ENCODE data around the genes BZW1 and CLK1.

GRCh38 chr2:197435730-197436456 is 1.1 kb upstream of the SF3B1 start:
- PRO-cap, result bidirectional peak, plus-strand start at chr2:197436370, minus-strand start at chr2:197436258

DNA sequence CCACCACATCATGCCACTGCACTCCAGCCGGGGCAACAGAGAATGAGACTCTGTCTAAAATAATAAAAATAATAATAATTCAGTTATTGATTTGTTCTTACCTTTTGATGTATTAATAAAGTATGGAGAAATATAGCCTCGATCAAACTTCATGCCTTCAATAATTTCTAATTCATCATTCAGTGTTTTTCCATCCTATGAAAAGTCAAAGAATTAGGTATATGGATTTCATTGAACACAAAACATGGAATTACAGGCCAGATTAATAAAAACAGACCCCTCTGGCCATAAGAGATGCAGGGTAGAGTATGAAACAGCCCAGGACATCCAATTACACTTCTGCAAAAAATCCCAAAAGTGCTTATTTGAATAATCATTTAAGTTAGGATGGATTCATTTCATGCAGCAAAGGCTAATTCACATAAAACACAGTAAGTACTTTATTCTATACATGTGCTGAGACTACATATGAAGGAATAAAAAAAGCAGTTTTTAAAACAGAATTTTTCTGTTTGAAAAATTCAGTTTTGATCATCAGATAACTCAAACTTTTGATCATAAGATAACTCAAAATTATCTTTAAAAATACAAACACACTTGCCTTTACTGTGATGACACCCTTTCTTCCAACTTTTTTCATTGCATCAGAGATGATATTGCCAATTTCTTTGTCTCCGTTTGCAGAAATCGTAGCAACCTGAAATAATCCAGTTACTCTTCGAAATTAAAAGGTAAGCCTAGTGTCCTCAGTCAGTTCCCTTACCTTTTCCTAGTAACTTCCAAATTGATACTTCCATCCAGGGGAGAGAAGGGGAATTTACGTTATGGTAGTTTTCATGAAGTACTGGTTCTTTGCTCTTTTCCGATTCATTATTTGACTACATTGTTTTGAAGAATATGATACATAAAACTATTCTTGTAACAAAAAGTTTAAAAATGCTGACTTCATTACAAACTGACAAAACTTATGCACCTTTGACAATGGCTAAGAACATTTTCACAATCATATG is 5.3 kb downstream of the HSPD1 start:
- PRO-cap, result no peak

- PRO-cap, result unidirectional peak, plus-strand start at chr2:197728960
These were observed 23.3 kb downstream of the MARS2 start for GRCh38 chr2:197728229-197729053.

DNA sequence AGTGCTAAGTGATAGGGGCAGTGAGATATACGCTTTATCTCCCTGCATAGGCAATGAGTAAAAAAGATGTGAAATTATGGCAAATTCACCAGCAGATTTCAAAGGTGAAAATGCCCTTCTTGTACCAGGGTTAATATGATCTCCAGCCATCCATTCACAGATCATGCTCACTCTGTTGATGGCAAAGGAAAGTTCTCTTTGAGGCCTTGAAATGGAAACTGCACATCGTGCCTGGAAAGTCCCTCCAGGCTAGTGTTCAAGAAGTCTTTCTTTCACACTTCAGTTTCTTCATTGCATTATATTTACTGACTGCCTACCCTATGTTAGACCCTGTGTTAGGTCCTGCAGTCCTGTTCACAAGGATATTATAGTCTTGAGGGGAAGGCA is 200.8 kb downstream of the PLCL1 start:
- PRO-cap, result no peak

DNA sequence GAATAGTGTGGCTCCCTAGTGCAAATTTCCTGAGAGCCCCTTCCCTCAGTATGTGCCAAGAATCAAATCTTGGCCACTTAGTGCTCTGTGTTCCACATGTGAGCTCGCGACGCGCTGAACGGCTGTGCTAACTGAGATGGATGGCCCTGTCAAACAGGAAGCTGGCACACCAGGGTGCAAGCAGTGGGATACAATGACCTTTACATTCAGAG is 26.2 kb downstream of the SATB2 start:
- PRO-cap, result bidirectional peak, plus-strand start outside the sequence, minus-strand start at position 126 of the sequence

- PRO-cap, result bidirectional peak, plus-strand start at chr2:199459892, minus-strand start at chr2:199459669; bidirectional peak, plus-strand start at chr2:199460222, minus-strand start at chr2:199459974
These were observed 1.7 kb upstream of the SATB2 start for GRCh38 chr2:199459203-199460138.

GRCh38 chr2:199464561-199465650 is 7.2 kb upstream of the SATB2 start:
- PRO-cap, result no peak

DNA sequence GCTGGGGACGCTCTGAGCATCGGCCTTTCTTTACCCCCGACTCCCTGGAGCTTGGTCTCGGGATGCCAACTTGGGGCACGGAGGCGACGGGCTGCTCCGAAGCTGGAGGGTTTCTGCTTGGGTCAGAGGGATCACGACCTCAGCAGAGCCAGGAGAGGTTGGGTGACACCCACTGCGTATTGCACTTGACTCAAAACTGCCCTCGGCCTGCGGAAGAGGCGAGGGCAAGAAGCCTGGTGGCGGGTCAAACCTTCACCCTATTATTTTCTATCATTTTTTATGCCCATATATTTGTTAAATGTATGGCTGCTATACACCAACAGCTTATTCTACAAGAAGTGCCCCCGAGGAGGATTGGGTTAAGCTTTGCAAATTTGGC is 12.5 kb upstream of the SATB2 start:
- PRO-cap, result no peak

- PRO-cap, result no peak
These were observed 112.3 kb downstream of the FTCDNL1 start for GRCh38 chr2:199738698-199739107.

- PRO-cap, result no peak
These were observed 446 bp upstream of the FTCDNL1 start for GRCh38 chr2:199851431-199851844.

- PRO-cap, result bidirectional peak, plus-strand start at chr2:199911376, minus-strand start at chr2:199911598
These were observed 601 bp downstream of the C2orf69 start for GRCh38 chr2:199911482-199912306.

DNA sequence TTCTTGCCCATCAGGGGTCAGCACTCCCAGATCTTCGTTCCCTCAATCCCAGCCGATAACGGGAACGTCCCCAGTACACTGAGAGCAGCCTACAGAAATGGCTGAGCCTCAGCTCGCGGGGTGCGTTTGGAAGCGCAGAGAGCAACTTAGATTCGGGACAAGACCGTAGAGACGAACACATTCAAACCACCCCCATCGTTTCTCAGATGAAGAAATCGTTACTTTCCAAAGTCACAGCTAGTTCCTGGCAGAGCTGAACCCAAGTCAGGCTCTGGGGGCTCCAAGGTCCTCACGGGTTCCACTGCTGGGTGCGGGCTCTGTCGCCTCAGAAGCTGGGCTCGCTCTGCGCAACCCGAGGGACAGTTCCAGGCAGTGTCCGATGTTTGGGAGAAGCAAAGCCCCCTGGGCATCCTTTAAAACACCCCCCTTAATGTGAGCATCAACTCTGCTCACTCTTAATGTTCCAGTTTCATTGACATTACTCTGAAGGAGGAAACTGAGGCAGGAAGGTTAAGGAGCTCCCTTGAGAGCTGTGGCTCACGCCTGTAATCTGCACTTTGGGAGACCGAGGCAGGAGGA is 741 bp downstream of the AOX1 start:
- PRO-cap, result no peak

DNA sequence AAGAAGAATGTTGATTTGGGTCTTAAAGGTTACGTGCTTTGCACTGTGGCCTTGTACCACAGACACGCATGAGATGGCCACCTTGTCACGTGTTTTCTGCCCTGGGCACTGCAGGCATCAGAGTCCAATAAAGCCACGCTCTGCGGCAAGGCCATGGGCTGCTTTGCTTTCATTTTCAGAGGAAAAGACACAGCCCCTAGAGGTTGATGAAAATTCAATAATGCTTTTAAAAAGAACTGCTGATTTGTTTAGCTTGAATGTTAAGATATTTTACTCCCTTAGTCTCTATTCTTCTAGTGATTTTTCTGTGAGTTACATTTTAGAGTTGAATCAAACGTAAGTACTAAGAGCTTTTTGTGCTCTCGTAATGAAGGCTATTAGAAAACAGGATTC is 30.4 kb downstream of the AOX1 start:
- PRO-cap, result no peak

DNA sequence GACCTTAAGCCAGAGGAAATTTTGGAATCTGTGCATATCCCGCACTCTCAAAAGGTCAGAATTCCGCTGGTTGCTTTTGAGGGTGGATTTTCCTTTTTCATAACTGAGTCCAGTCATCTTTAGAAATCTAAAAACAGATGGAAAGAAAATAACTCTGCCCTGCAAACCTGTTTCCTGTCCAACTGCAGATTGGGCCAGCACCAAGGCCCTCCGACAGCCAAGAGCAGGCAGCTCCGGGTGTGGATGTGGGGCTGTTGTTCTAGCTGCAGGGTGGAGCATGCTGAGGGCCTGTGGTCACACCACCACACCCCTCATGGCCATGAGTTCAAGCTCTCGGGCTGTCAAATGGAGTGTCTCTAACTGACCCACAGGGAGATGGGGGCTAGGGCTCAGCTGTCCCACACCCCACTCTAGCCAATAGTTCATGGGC is 69.3 kb upstream of the BZW1 start:
- PRO-cap, result no peak

DNA sequence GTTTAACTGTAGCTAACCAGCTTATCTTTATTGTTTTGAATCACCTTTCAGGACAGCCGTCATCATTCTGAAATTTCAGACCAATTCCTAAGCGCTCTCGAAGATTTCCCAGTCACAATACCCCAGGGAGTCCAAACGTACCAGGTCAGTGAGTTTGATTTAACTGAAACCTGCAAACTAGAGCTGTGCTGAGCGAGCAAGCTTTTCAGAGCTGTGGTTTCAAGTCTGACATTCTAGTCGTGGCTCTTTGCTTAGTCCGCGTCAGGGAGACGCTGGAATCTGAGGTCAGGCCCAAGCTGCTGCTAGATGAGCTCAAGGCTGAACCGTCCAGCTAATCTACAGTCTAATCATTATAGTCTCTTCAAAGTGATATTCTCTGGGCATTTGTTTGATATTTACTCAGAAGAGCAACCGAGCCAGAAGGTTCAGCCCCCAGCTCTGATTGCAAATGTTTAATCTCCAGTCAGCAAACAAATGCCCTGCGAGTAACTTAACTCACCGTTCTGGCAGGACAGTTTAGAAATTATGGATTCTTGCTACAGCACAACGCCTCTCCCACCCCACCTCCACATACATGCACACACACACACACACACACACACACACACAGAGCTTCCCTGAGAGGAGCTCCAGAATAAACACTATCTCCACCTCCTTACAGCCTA is 63.7 kb upstream of the BZW1 start:
- PRO-cap, result no peak

- PRO-cap, result no peak
These were observed 29.5 kb upstream of the BZW1 start for GRCh38 chr2:200782229-200782682.

DNA sequence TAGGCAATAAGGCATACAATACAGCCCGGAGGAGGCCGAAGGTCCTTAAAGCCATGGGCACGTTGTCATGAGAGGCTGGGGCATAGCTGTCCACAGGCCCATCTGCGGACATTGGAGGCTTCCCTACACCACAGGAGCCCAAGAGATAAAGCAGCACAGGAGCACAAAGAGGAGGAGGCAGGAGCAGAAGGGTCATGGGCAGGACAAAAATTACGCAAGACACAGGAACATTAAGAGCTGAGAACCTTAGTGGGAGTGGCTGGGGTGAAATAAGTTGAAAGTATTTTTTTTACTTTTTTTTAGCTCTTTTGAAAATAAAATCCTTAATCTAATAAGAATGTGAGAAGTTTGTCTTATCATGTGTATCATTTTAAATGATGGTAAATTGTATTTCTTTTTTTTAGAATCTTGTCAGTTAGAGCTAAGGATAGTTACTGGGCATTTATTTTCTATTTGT is 16.5 kb upstream of the BZW1 start:
- PRO-cap, result no peak

- PRO-cap, result bidirectional peak, plus-strand start at chr2:200811563, minus-strand start at chr2:200811367; bidirectional peak, plus-strand start at chr2:200811910, minus-strand start at chr2:200811737
These were observed at the start of gene BZW1 for GRCh38 chr2:200811167-200812059. BZW1 (plus strand) TSS chr2:200811910.

GRCh38 chr2:200864088-200864532 is 348 bp downstream of the CLK1 start:
- PRO-cap, result bidirectional peak, plus-strand start at chr2:200864228, minus-strand start at chr2:200864229

DNA sequence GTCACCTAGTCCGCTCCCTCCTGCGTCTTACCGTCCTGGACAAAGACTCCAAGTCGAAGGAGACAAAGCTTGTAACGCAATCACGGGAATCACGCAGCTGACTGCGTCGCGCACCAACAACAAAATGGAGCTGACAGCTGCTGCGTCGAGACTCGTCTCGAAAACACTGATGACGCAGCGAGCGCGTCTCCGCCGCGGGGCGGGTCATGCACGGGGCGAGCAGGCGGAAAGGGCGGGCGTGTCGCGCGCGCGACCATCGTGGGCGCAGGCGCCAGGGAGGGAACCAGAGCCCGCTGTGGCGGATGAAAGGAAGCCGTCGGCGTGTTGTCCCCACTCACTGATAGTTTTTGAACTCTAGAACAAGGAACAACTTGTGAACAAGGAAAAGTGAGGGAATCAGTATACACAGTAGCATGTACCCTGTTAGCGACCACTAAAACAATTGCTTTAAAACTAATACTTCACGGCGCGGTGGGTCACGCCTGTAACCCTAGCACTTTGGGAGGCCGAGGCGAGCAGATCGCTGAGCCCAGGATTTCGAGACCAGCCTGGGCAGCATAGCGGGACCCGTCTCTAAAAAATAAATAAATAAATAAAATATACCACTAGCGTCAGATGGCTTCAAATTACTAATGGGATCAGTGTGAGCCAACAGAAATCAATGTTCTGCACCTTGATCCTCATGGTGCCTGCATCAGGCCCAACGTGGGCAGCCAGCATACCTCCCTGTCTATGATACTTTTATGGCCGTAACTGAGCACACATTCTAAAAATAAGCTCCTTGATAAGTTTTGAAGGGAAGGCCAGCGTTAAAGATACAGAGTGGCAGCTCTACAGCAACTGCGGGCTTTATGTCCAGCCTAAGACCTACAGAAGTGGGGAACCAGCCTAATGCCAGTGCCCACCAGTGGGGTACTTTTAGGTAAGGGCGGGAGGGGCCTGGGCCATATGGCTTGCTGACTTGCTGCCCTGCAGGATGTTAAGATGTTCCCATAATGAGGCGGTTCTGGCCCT is at the start of gene CLK1:
CLK1 (minus strand) TSS at position 126 of the 1,014 bp plus-strand sequence.
- PRO-cap, result bidirectional peak, plus-strand start at position 256 of the sequence, minus-strand start at position 126 of the sequence; bidirectional peak, plus-strand start at position 487 of the sequence, minus-strand start at position 356 of the sequence; unidirectional peak, minus-strand start at position 575 of the sequence

Measured in H9 (cell line).